Mesenchymal stem cell of Wharton's jelly (primary cell): ENCODE data around the gene GLUL.

- CAGE, long polyA plus RNA = no peak
Observed at GRCh38 chr1:181147909-181148383, 59.4 kb downstream of the IER5 start.

- CAGE, long polyA plus RNA = no peak
Observed at GRCh38 chr1:181159289-181159789, 70.8 kb downstream of the IER5 start.

- CAGE, long polyA plus RNA = no peak
Observed at GRCh38 chr1:181647548-181648121, 164.3 kb downstream of the CACNA1E start.

DNA sequence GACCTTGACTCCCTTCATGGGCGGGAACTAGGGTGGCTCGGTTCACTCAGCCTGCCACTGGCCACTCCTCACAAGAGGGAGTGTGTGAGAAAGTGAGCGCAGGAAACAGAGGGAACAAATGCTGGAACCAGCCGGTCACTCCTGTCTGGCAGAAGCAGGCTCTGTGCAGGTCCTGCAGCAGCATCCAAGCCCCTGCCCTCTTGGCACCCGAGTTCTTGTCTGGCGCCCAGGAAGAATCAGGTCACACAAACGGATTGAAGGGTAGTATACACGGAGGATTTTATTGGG lies 58.9 kb downstream of the ZNF648 start:
- CAGE, long polyA plus RNA = no peak

DNA sequence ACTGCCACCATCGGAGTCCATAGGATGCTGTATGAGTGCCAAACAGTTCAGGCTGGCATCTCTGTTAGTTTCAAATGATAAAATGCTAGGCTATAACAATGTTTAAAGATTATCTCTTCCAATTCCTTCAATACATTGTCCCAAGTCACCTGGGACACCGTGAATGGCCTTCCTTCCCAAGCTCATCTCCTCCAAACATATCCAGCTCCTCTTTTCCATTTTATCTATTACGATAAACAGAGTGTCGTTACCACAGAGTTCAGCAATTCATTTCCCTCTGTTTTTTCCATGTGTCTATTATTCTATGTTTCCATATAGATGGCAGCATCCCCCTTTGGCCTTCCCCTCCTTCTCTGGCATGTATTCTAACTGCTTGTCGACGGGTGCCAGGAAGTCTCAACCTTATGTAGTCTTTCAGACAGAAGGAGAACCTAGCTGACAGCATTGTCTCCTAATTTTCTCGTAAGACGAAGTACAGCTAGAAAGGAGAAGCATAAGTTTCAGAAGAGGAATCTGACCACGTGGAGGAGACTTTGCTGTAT lies 109.1 kb upstream of the ZNF648 start:
- CAGE, long polyA plus RNA = no peak

DNA sequence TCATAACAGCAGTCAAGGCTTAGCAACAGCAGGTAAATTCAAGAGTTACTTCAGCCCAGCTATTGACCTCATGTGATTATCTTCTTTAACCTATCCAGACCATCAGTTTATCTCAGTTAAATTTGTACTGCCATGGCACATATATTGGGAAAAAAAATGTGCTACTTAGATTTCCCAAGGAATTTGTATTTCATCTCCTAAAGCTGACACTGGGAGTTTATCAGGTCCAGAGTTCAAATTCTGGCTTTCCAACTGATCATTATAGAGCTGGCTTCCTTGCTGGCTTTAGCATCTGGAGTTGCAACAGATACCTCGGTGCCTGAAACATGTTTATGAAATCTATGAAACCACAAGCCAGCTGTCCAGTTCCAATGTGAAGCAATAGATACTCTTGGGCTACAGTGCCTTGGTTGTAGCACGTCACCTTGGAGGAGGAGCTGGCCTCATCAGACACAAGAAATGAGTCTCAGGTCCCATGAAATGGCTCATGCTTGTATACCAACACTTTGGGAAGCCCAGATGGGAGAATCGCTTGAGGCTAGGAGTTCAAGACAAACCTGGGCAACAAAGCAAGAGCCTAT lies 132.3 kb upstream of the ZNF648 start:
- CAGE, long polyA plus RNA = no peak

- CAGE, long polyA plus RNA = no peak
Observed at GRCh38 chr1:182244204-182244852, 147.3 kb downstream of the GLUL start.

DNA sequence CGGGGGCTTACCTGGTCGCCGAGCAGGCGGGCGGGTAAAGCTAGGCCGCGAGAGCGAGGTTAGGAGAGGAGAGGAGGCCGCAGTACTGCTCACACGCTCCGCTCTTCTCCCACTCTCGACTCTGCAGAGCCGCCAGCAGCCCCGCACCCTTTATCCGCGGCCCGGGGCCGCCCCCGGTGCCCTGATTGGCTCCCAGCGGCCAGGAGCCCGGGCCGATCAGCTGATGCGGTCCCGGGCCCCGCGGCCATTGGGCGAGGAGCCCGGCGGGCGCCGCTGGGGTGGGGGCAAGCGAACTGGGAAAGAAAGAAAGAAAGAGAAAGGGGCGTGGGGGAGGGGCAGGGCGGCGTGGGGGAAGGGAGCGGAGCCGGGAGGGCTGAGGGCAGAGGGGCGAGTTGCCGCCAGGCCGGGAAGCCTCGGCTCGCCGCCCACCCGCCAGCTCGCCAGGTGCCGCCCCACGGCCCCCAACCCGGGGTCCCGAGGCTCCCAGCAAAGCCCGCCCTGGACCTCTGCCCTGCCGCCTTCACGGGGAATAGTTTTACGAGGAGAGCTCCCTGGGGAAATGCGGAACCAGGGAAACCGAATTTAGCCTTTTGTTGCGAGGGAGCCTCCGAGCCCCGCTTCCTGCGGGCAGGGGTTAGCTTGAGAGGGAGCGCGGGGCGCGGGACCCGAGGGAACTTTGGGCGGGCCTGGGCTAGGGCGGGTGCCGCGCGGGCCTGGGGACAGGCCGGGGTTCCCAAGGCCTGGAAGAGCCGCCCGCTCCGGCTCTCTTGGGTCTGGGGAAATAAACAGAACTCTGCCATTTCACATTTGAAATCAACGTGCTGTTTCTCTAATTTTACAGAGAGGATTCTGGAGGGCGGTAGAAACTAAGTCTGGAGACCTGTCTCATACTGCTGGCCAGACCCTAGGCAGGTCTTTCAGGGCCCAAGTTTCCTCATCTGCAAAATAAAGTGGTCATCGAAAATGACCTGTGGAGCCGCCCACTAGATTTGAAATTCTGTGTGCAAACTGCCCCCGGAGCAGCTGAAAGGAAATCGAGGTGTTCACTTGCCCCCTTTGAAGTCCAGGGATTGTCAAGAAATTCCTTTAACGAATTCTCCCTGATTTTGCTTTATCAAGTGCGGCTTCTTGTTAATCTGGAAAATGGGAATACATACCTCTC lies at the start of gene GLUL:
GLUL (minus strand) TSS at position 123 of the 1,162 bp plus-strand sequence.
- CAGE, long polyA plus RNA = no peak

GRCh38 chr1:182460504-182460995 lies 10.6 kb downstream of the RGSL1 start:
- CAGE, long polyA plus RNA = no peak

DNA sequence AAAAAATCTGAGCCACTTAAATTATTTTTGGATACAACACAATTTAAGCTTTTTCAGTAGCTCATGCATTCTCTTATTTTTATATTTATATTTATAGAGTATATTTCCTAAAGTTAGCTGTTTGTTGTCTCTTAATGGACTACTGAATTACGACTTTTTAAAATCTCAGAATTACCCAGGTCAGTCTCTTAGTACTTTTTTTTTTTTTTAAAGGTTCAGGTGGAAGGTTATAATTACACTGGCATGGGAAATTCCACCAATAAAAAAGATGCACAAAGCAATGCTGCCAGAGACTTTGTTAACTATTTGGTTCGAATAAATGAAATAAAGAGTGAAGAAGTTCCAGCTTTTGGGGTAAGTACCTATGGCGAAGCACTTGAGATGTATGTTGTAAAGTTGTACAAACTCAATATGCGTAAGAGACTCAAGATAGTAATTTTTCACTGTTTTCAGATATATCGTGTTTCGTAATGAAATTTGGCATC lies 4.0 kb downstream of the DHX9 start:
- CAGE, long polyA plus RNA = no peak

- CAGE, long polyA plus RNA = no peak
Observed at GRCh38 chr1:182855128-182855740, 16.1 kb downstream of the DHX9 start.

DNA sequence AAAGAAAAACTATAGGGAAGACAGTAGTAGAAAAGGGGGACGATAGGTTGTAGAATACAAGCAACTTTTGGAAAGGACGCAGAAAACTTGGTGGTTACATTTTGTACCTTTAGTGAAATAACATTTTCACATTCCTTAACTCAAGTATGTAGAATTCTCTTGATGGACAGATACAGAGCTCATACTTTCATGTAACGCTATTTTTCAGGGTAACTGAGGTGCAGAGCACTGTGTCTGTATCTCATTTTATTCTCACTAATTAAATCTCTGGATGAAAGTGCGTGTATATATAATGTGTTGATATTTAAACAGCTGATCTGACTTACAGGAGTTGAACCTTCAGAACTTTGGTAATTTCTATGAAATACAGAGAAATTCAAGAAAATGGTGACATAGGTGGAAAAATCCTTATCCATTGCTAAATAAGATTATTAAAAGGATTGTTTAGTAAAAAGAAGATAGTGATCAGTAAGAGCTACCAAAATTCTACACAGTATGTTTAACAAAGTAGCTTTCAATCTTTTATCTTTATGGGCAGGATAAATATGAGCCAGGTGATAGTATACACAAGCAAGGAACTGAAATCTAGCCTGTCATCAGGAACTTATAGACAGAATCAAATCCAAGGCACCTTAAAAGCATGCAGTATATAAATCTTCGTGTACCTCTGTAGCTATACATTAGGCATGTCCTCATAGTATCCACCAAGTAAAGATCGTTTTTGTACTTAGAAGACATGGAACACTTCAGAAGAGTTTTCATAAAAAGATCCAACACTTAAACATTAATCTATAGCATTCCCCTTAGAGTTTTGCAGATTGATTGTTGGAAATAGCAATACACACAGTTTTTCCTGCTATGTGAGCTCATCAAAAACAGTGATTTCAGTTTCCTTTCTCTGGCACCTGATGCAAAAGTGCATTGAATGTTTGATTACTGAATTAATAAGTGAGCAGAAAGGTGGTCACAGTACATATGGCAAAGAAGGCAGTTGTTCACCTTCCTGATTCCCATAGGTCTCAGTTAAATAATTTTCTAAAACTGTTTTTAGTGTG lies 26.3 kb downstream of the DHX9 start:
- CAGE, long polyA plus RNA = no peak

- CAGE, long polyA plus RNA = no peak
Observed at GRCh38 chr1:182888436-182889386, 49.6 kb downstream of the DHX9 start.

DNA sequence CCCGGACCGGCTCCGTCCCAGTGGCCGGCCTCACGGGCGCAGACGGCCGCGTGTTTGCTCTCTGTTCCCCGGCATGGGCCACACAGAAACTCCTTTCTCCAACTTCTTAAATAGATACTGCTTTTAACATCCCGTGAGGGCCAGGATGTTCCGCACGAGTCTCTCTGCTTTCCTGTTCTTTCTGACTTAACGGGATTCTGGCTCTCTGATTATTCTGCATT lies 875 bp downstream of the LAMC1 start:
- CAGE, long polyA plus RNA = no peak

DNA sequence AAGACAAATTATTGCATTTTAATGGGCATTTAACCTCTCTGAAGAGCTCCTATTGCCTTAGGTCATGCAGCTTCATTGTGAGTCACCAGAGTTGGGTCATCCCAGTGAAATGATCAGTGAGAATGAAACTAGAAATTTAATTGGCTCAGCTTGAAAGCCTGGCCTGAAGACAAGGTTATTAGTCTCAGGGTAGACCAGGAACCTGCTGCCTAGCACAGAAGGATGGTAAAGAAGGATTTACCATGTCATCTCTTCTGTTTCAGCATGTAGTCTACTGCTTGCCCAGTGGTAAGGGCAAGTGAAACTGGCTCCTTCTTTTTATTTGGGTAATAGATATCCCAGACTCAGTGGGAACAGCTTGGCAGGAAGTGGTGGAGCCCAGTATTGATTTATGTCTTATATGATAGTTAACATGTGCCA lies 23.5 kb downstream of the LAMC2 start:
- CAGE, long polyA plus RNA = no peak

GRCh38 chr1:183226676-183227368 lies 40.8 kb downstream of the LAMC2 start:
- CAGE, long polyA plus RNA = no peak

- CAGE, long polyA plus RNA = no peak
Observed at GRCh38 chr1:183278429-183279672, 92.8 kb downstream of the LAMC2 start.

GRCh38 chr1:183311822-183312112 lies 106.4 kb downstream of the NMNAT2 start:
- CAGE, long polyA plus RNA = no peak

DNA sequence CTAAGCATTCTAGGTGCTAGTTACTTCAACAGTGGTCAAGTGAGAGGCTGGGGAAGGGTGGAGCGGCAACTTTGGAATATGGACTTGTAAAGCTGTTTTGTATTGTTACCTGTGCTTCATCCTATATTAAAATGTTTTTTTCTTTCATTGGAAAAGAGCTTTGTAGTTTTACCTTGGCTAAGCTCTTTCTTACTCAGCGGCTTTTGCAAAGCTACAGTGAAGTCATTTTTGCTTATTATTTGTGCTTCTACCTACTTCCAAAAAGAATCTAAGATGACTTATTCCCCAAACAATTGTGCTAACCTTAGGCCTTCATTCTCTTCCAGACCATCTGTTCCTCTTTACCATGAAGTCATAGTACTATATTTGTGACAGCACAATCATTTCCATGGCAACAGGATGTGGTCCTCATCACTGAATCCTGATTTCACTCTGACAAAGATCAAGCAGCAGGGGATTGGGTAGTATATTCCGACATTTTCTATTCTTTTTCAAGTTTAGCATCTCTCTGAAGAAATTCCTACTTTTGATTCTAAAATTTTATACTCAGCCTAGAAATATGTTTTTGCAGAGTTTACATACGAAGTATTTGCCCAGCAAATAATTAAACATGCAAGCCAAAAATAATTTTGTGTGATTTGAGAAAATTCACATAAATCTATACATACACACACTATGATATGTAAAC lies 24.8 kb upstream of the NMNAT2 start:
- CAGE, long polyA plus RNA = no peak

GRCh38 chr1:183467594-183468041 lies 4.7 kb upstream of the SMG7 start:
- CAGE, long polyA plus RNA = no peak